Brain (tissue), 1 donor: ENCODE measurements around the genes NPHP1, RGPD8 and IL1B.

DNA sequence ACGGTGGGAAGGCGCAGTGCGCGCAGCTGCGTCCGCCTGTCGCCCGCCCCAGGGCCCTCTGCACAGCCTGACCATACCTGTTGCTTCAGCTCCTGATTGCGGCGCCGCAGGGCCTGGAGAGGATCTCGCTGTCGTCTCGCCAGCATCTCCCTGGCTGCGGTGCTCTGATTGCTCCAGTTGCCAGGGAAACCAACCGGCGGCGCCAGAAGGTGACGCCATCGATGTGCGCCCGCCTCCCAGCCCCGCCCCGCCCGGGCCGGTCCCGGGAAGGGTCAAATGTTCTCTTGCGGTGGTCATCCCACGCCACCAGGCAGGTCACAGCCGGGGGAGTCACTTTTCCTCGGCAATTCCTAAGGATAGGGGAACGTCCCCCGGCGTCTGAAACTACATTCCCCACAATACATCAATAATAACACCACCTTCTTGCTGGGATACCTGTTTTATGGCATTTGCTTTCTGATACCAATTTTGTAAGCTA lies at the start of gene NPHP1:
TSS of gene NPHP1 (minus strand) at position 191 of the 478 bp plus-strand sequence.
- RRBS, result 2% methylated on average over 15 of the region's 34 CpGs

DNA sequence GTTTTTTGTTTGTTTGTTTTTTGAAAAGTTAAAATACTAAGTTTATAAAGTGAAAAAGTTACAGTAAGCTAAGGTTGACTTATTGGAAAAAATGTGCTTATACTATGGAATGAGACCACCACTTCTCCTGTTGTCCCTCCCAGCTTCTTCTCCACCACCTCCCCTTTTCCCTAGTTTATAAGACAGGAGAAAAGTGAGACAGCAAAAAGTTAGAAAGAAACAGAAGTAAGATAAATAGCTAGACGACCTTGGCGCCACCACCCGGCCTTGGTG lies 1.3 kb upstream of the BUB1 start:
- RRBS, result no CpG with 5 or more reads among the region's 3 CpGs

GRCh38 chr2:110858291-110858733 lies 125.9 kb downstream of the ACOXL start:
- RRBS, result no CpG with 5 or more reads among the region's 11 CpGs

GRCh38 chr2:111117483-111118575 lies 2.9 kb upstream of the BCL2L11 start:
- RRBS, result 2% methylated on average over 24 of the region's 71 CpGs

DNA sequence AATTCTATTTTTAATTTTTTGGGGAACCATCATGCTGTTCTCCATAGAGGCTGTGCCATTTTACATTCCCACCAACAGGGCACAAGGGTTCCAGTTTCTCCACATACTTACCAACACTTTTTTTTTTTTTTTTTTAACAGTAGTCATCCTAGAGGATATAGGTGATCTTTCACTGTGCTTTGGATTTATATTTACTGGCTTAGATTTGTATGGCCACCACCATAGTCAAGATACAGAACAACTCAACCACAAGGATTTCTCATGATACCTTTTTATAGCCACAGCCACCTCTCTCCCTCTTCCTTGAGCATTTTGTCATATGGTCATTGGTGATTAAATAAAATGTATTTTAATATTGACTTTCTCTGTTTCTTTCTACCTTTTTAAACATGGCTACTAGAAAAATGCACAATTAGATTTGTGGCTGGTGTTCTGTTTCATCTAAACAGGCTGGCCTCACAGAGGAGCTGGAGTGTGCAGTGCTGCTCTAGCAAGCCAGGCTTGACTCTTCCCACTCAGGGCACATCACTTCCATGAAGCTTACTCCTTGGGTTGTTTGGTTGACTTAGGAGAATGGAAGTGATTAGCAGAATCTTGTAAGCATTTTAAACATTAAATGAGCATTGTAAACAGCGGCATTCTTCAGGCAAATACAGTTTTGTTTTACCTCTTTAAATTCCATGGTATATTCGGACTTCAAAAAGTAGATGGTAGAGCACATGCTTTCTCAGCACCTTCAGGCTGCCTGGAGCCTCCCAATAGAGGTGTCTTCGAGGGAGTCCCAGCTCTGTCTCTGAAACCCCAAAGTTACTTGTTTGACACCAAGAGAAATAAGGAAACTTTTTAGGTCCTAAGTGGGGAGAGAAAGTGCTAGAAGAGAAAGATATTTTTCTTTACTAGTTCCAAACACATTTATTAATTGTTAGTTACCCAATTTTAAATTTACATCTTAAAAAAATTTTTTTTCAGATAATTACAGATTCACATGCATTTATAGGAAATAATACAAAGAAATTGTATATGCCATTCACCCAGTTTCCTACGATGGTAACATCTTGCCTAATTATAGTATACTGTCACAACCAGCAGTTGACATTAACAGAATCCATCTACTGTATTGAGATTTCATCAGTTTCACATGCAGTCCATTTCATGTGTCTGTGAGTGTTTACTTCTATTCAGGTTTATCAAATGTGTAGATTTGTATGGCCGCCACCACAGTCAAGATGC lies 8.2 kb downstream of the BCL2L11 start:
- RRBS, result no CpG with 5 or more reads among the region's 5 CpGs

GRCh38 chr2:111167004-111167692 lies 46.4 kb downstream of the BCL2L11 start:
- RRBS, result no CpG with 5 or more reads among the region's 6 CpGs

DNA sequence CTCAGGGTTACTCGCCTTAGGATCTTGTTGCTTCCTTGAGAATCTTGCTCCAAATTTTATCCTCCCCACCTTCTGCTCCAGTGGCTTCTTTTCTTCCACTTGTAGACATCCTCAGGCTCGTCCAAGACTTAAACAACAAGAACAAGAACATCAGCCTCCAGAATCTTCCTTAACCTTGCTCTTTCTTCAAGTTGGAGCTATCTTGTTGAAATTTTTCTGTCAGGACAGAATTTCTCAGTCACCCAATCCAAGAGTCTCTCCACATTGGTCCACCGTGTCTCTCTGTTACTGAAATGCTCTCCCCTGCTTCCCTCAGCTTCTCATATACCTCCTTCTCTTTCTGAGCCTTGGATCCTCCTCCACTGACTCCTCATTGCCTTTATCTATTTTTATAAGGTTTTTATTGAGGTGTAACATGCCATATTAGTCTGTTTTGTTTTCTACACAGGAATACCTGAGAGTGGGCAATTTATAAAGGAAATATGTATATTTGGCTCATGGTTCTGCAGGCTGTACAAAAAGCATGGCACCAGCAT lies 113.0 kb downstream of the BCL2L11 start:
- RRBS, result no CpG with 5 or more reads among the region's 3 CpGs

- RRBS, result no CpG with 5 or more reads among the region's 9 CpGs
Measured at GRCh38 chr2:111355443-111355838, 234.7 kb downstream of the BCL2L11 start.

DNA sequence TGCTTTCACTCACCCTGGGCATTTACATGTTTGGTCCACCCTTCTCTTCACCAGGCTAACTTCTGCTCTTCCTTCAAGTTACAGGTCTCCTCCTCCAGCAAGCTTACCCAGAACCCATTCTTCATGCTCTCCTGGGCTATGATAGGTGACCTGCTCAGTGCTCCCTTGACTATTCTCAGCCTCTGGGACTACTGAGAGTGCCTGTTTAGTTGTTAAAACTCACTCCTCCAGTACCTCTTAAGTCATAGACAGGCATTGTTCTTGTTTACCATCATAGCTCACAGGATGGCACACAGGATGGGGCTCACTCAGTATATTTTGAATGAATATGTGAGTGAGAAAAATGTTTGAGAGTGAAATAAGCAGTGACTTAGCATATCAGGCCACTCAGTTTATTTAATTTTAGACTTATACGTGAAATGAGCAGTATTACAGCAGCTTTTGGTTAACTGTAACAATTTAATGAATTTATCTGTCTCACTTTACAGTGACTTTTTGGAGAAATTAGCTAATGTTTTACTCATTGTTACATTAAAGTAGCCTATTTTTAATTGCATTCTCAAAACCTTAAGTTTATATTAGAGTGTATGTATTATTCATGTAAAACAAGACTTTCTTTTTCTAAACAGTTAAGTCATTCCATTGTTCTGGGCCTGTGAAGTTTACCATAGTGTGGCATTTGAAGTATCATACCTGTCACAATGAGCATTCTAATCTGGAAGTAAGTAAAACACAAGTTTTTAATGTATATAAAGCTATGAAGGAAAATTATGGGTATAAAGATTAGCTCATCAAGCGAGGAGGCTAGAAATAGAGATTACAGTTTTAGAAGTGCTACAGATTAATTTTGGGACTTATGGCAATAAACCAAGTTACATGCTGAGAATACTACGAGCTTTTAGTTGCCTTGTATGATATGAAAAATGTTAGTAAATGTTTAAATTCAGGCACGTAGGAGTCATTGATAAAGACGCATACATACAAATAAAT lies 8.8 kb downstream of the TMEM87B start:
- RRBS, result no CpG with 5 or more reads among the region's 5 CpGs

- RRBS, result no CpG with 5 or more reads among the region's 3 CpGs
Measured at GRCh38 chr2:112309674-112310353, 34.4 kb downstream of the ZC3H6 start.

DNA sequence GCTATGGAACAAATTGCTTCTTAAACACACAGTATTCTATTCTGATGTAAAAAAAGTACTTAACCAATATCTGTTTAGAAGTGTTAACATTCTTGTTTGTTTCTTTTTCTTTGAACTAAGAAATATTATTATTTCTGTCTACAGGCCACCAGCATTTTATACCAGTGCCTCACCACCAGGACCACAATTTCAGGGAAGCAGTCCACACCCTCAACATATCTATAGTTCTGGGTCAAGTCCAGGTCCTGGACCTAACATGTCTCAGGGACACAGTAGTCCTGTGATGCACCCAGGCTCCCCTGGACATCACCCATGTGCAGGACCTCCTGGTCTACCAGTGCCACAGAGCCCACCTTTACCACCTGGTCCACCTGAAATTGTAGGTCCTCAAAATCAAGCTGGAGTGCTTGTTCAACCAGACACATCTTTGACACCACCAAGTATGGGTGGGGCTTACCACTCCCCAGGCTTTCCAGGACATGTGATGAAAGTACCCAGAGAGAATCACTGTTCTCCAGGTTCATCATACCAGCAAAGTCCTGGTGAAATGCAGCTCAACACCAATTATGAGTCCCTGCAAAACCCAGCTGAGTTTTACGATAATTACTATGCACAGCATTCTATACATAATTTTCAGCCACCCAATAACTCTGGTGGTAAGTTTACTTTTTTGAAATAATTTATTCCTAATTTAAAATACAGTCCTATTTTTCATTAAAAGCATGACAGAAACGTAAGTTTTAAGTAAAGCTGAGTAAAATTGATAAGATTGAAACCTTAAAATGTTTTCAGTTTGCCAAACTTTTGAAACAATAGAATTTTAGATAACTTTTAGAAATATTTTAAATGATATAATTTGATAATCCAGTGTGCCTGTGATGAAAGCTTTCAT lies 48.9 kb downstream of the ZC3H6 start:
- RRBS, result no CpG with 5 or more reads among the region's 2 CpGs

DNA sequence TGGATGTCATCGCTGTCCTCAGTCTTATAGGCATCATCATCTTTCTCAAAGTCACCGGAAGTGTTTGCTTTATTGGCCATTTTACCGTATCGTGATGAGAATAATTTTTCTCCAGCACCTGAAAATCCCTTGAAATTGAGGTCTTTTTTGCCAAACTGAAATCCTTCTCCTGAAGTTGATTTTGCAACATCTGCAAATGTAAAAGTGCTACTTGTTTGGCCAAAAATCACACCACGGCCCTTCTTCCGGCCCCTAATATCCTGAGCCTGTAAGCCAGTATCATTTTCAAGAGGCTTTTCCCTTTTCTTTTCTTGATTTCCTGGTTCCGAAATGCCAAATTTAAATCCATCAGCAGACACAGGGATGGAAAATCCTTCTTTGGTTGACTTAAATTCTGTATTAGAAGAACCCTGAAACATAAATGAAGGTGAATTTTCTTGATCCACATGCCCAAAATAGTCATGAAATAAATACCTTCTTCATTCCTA lies 43.6 kb downstream of the RGPD8 start:
- RRBS, result no CpG with 5 or more reads among the region's 7 CpGs

DNA sequence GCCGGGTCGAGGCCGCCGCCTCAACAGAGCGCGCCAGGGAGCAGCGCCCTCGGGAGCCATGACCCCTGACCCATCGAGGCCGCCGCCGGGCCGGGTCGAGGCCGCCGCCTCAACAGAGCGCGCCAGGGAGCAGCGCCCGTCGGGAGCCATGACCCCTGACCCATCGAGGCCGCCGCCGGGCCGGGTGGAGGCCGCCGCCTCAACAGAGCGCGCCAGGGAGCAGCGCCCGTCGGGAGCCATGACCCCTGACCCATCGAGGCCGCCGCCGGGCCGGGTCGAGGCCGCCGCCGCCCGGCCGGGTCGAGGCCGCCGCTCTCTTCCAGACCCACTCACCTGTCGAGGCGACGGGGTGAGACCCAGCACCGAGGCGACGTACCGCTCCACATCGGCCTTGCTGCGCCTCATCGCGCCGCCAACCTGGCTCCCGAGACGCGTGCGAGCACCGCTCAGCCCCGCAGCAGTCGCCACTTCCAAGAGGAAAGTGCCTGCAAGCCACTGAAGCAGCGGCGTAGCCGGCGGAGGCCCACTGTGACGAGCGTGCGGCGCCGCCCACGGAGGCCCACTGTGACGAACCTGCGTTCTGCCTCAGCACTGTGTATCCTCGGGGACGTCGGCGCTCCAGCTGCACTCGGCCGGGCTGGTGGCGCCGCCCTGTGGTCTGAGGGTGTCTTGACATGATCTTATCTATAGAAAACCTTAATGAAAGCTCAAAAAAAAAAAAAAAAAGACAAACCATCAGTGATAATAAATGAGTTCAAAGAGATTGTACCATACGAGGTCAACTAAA lies at the start of gene RGPD8:
TSS of gene RGPD8 (minus strand) at position 597 of the 787 bp plus-strand sequence.
- RRBS, result no CpG with 5 or more reads among the region's 87 CpGs

DNA sequence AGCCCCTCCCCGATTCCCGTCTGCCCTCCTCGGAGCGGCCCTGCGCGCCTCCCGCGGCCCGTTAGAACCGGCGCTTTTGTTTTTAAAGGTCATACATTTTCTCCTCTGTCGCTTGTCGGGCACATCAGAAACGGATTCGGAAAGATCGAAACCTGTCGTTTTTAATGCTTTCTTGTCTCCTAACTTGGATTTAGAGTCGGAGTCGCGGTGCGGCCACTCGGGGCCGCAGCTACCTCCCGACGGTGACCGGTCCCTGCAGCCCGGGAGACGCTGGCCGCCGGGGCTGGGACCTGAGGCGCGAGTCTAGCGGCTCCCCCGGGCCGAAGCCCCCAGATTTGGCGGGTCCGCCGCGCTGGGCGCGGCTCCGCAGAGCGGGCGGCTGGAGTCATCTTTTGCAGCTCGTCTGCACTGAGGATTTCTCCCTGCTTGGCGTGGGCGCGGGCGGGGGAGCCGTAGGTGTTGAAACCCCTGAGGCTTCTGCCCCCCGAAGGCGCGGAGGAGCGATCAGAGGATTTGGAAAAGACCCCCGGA lies 614 bp downstream of the TTL start:
- RRBS, result 2% methylated on average over 5 of the region's 55 CpGs

- RRBS, result no CpG with 5 or more reads among the region's 2 CpGs
Measured at GRCh38 chr2:112606705-112606970, 22.2 kb downstream of the CHCHD5 start.

- RRBS, result no CpG with 5 or more reads among the region's 4 CpGs
Measured at GRCh38 chr2:112666565-112666886, 20.8 kb downstream of the SLC20A1 start.

DNA sequence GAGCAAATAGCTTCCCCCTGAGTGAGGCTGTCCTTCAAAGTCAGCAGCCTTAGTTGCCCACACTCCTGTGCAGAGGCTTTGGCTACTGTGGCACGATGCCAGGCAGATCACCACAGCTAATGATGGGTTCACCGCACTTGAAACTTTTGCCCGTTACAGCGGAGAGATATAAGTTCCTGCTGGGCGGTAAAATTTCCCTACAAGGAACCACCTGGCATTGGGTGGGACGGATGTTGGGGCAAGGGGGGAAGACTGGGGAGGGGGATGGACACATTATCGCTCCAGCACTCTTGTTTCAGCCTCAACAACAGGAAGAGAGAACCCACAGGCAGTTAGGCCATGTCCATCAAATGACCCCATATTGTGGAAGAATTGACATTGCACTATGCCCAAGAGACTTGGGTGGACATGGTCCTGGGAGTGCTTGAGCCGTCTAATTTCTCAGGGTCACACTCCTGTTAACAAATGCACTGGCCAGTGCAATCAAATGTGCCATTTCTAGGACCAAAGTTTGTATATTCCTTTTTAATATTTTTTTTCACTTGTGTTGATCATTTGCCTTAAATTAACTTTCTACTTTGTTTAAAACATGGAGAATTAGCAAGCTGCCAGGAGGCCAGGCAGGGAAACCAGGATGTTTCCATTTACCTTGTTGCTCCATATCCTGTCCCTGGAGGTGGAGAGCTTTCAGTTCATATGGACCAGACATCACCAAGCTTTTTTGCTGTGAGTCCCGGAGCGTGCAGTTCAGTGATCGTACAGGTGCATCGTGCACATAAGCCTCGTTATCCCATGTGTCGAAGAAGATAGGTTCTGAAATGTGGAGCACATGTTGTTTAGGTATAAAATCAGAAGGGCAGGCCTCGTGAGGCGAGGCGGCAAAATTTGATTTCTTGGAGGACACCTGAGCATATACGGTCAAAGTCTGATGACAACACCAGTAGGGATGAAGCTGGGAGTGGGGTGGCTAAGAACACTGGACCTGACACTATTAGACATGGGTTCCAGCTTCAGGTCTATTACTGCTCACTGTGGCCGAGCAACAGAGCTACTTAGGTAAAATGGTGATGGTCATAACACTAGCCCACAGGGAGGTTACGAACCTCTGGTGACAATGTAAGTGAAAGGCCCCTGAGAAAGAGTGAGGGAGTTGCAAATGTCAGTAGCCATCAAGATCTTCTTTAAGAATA lies 4.2 kb downstream of the IL1B start:
- RRBS, result no CpG with 5 or more reads among the region's 20 CpGs

DNA sequence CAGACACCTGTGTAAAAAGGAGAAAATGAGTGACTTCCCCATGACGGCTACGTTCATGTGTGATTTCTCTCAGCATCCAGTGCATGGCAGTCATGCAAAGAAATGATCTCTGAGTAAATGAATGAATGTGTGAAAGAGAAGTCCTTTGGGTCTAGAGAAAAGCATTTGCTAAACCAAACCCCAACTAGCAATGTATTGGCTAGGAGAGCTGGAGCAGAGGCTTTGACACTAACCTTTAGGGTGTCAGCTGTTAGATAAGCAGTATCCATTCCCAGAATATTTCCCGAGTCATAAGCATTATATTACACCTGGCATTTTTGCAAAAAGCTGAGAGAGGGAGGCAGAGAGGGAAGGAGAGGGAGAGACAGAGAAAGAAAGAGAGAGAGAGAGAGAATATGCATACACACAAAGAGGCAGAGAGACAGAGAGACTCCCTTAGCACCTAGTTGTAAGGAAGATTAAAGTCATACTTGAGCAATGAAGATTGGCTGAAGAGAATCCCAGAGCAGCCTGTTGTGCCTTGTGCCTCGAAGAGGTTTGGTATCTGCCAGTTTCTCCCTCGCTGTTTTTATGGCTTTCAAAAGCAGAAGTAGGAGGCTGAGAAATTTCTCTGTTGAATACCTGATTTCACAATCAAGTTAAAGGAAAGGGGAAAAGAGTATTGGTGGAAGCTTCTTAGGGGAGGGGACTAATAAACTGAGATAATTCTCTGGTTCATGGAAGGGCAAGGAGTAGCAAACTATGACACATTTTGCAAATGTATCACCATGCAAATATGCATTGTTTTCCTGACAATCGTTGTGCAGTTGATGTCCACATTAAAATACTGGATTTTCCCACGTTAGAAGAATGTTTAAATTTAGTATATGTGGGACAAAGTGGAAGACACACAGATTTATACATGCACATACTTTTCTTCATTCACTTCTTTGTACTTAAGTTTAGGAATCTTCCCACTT lies at the start of gene IL1B:
TSS of gene IL1B (minus strand) at position 542 of the 959 bp plus-strand sequence.
- RRBS, result no CpG with 5 or more reads among the region's 7 CpGs

DNA sequence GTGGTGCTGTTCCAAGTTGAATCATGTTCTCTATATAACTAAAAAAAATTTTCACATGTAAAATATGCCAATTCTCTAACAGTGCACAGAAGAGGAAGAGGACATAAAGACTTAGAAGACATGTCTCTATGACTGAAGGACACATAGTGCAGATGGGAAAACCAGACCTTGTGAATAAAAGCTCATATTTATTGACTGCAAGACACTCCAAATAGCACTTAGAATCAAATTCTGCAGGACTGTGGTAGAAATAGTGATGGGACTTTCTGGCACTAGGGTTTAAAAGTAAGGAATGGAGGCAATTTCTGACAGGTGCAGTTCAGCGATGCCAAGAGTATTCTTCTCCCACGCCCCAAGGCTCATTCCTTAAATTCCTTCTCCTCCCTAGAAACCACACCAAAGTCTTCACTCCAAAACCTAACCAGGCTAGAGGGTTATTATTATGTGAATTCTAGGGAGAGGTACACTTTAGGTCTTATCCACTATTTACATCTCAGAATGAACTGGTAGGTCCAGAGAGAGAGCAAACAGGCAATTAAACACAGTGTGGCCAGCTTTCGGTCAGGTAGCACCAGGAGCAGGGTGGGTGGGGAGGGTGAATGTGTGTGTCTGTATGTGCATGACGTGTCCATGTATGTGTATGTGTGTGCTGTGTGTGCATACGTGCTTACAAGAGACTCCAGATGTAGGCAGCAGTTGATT lies 11.3 kb downstream of the IL1F10 start:
- RRBS, result no CpG with 5 or more reads among the region's 5 CpGs

GRCh38 chr2:113181707-113182182 lies 8.0 kb downstream of the PSD4 start:
- RRBS, result no CpG with 5 or more reads among the region's 4 CpGs